Paraaortic lymph node (tissue), 1 donor: ENCODE results near the genes DRG1 and RTCB.

DNA sequence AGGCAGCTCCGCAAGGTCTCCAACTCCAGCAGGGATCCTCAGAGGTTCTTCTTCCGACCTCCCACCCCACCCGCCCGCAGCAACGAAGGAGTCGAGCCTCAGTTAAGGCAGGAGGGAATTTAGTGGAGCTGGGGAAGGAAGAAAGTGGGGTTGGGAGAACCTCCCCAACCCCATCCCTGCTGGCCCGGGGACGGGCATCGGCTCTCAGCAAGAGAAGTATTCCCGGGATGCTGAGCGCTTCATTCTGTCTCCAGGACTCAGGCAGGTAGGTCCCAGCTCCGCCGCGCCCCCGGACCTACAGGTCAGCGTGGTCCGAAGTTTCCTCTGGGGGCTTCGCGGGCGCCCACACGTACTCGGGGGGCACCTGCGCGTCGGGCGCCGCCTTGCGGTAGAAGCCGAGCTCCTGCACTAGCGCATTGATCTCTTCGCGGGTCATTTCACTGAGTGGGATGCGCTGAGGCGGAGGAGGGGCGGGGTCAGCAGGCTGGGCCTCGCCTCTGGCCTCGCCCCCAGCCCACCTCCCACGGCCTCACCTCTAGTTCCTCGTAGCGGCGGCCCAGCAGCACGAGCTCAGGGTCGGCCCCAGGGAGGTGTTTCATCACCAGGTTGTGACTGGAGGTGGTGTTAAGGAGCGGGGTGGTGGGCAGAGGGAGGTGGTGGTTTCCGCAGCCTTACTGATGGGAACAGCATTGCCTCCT is 2.5 kb downstream of the SELENOM start:
- PRO-cap, result no peak

DNA sequence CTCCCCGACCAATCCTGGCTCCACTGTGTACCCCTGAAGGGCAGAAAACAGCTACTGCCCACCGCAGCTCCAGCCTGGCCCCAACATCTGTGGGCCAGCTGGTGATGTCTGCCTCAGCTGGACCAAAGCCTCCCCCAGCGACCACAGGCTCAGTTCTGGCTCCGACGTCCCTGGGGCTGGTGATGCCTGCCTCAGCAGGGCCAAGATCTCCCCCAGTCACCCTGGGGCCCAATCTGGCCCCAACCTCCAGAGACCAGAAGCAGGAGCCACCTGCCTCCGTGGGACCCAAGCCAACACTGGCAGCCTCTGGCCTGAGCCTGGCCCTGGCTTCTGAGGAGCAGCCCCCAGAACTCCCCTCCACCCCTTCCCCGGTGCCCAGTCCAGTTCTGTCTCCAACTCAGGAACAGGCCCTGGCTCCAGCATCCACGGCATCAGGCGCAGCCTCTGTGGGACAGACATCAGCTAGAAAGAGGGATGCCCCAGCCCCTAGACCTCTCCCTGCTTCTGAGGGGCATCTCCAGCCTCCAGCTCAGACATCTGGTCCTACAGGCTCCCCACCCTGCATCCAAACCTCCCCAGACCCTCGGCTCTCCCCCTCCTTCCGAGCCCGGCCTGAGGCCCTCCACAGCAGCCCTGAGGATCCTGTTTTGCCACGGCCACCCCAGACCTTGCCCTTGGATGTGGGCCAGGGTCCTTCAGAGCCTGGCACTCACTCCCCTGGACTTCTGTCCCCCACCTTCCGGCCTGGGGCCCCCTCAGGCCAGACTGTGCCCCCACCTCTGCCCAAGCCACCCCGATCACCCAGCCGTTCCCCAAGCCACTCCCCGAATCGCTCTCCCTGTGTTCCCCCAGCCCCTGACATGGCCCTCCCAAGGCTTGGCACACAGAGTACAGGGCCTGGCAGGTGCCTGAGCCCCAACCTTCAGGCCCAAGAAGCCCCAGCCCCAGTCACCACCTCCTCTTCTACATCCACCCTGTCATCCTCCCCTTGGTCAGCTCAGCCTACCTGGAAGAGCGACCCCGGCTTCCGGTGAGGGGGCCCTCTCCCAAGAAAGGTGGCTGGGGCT is 2.5 kb downstream of the INPP5J start:
- PRO-cap, result no peak

DNA sequence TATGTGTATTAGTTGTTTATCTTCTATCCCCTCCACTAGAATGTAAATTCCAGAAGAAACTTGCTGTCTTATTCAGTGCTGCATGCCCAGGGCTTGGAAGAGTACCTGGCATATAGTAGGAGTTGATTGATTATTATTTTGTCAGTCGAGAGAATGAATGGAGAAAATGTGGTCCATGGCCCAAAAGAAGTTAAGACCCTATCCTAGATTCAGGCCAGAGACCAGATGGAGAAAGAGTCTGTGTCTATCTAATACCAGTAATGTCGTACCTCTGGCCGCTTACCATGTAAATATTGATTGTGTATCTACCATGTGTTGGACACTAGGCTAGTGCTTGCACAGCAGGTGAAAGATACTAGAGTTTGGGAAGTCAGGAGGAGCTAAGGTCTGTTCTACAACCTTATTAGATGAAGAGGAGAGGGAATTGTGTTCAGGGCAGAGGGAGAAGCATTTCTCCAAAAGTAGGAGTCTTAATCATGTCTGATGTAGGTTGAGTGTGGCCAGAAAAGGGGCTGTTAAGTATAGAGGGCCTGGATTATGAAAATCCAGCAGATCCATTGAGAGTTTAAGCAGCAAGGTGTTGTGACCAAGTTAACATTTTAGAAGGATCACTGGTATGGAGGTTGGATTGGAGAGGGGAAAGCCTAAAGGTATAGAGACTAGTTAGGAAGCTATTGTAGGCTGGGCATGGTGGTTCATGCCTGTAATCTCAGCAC is 31.8 kb downstream of the PIK3IP1 start:
- PRO-cap, result no peak

DNA sequence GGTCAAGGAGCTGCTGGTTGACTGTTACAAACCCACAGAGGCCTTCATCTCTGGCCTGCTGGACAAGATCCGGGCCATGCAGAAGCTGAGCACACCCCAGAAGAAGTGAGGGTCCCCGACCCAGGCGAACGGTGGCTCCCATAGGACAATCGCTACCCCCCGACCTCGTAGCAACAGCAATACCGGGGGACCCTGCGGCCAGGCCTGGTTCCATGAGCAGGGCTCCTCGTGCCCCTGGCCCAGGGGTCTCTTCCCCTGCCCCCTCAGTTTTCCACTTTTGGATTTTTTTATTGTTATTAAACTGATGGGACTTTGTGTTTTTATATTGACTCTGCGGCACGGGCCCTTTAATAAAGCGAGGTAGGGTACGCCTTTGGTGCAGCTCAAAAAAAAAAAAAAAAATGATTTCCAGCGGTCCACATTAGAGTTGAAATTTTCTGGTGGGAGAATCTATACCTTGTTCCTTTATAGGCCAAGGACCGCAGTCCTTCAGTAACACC is 15.2 kb downstream of the PIK3IP1 start:
- PRO-cap, result no peak

DNA sequence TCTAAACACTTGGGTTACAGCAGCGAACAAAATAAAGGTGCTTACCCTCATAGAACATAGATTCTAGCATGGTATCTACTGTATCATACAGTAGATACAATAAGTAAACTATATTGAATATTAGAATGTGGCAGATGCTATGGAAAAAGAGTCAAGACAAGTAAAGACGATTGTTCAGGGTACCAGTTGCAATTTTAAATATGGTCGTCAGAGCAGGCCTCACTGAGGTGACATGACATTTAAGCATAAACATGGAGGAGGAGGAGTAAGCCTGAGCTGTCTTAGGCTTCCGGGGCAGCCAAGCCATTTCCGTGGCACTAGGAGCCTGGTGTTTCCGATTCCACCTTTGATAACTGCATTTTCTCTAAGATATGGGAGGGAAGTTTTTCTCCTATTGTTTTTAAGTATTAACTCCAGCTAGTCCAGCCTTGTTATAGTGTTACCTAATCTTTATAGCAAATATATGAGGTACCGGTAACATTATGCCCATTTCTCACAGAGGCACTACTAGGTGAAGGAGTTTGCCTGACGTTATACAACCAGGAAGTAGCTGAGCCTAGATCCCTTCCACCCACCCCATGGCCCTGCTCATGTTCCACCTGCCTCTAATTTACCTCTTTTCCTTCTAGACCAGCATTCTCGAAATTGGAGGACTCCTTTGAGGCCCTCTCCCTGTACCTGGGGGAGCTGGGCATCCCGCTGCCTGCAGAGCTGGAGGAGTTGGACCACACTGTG is 14.5 kb downstream of the PIK3IP1 start:
- PRO-cap, result no peak

GRCh38 chr22:31283588-31283987 is 8.7 kb downstream of the PIK3IP1 start:
- PRO-cap, result no peak

- PRO-cap, result bidirectional peak, plus-strand start at chr22:31399604, minus-strand start at chr22:31399457
Measured at GRCh38 chr22:31399240-31400079, at the start of gene DRG1. Gene DRG1, plus strand, starts transcription at chr22:31399604.

DNA sequence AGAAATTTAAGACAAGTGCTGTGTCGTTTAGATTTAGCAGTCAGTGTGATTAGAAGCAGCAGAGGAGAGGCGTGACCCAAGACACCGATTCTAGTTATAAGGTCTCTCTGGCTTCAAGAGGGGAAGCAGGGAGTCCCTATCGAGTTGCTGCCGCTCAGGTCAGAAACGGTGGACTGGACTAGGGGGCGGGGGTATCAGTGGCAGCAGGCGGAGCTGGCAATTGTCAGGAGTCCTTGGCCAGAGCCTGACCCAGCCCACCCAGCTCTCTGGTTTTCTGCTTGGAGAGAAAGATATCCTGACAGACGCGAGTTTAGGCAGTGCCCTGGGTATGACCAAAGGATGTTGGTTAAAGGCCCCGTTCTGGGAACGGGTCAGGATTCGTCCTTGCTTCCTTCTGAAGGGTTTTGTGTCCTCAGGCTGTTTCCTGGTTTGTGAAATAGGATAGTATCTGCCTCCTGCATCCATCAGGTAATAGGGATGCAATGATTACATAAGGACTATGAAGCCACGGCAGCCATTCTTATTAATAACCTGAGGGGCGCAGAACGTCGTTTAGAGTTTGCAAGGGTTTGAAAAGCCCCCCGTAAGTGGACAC is 791 bp upstream of the DEPDC5 start:
- PRO-cap, result no peak

DNA sequence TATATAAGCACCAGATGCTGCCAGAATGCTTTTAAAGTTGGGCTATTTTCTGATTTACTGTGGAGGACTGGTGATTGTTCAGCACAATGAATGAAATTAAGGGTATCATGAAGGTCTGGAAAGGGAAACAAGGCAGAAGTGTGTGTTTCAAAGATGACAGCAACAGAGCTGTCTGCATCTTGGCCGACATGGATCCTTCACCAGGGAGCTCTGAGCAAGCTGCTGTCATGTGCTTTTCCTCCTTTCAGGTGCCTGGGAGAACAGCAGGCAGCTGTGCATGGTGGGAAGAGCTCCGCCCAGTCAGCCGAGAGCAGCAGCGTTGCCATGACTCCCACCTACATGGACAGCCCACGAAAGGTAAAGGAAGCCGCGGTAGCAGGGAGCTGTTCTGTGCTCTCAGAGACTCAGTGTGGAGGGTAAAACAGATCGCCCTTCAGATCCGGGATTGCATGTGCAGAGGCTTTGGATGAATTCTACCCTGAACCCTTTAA is 87.1 kb upstream of the YWHAH start:
- PRO-cap, result no peak

- PRO-cap, result no peak
Measured at GRCh38 chr22:31946067-31946787, 1.9 kb downstream of the YWHAH start.

DNA sequence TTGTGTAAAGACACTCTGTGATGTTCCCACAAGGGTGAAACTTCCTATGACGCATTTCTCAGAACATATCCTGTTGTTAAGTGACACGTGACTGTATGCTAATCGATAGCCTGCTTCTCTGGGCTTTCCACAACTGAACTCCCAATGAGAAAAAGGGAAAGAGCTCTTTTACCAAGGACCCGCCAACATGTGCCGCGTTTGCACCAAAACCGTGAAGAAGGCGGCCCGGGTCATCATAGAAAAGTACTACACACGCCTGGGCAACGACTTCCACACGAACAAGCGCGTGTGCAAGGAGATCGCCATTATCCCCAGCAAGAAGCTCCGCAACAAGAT is 3.8 kb upstream of the SLC5A1 start:
- PRO-cap, result no peak

GRCh38 chr22:32052263-32052797 is 9.3 kb downstream of the SLC5A1 start:
- PRO-cap, result no peak

- PRO-cap, result unidirectional peak, minus-strand start at chr22:32412169; unidirectional peak, minus-strand start at chr22:32412241
Measured at GRCh38 chr22:32411318-32412387, at the start of gene RTCB. Gene RTCB, minus strand, starts transcription at chr22:32412247.

DNA sequence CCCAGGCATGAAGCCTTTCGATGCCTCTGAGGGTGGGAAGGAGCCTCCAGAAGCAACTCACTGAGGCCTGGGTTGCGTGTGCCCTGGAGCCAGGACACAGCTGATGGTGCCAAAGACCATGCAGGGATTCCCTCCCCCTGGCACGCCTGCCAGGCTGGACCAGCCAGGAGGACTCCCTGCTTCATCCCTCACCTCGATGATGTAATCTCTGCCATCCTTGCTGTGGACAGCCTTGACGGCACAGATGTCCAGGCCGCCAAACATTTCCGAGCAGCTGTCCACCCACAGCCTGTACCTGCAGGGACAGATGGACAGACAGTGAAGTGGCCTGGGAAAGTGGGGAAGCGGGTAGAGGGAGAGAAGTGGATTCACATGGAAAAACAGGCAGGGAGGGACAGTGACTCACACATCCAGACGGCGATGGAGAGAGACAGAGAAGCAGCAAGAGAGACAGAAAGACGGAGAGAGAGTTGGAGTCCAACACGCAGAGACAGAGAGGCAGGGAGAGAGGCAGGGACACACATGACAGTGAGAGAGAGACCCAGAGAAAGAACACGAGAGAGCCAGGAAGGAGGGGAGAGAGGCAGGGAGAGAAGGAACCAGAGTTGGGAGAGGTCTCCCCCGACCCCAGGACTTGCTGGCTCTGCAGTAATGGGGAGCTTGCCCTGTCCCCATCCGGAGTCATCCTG is 59.1 kb downstream of the FBXO7 start:
- PRO-cap, result no peak

DNA sequence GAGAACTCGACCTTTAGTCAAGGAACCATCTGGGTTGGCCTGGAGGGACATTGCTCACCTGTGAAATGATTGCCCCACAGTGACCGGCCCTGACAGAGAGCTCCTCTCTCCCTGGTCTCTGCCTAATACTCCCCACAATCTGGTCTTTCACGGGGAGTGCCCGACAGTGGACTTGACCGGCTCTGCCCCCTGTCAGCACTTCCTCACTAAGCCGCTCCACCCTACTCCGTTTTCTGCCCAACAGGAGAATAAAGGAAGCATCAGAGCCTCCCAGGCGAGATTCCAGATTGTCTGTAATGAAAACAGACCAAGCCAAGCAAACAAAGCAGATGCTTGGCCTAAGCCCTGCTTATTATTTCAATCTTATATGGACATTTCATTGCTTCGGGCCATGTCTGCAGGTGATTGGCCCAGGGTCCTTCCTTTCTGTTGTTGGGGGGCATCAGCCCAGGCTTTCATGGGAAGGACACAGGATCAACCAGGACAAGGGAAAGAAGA is 87.9 kb downstream of the FBXO7 start:
- PRO-cap, result no peak

DNA sequence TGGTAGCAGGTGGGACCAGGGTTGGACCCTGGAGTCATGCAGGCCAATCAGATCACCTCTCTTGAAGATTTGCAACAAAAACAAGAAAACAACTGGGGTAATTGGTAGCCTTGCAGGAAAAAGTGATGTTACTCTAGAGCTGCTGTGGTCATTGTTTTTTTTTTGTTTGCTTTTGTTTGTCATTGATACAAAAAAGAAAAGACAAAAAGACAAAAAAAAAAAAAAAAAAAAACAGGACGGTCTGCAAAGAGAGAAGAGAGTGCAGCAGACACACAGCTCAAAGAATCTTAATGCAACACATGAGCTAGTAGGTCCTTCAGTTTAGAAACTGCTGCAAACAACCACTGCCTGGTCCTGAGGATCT is 109.6 kb upstream of the TIMP3 start:
- PRO-cap, result no peak

- PRO-cap, result no peak
Measured at GRCh38 chr22:32802876-32803912, 1.7 kb downstream of the TIMP3 start.

GRCh38 chr22:33724633-33725106 is 195.6 kb downstream of the LARGE1 start:
- PRO-cap, result no peak

DNA sequence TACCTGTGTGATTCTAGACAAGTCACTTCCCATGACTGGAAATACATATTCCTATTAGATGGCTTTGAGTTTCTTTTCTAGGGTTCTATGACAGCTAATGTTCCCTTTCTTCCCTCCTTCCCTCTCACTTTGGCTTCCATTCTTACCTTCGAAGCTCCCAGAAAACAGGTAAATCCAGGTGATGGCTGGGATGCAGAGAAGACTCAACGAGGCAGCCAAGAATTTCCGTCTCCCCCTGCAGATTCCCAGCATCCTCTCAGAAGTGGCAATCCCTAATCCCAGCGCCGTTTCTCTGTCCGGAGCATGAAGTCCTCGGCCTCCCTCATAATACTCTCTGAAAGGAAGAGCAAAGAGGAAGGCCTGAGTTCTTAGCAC is 159.1 kb downstream of the LARGE1 start:
- PRO-cap, result no peak

DNA sequence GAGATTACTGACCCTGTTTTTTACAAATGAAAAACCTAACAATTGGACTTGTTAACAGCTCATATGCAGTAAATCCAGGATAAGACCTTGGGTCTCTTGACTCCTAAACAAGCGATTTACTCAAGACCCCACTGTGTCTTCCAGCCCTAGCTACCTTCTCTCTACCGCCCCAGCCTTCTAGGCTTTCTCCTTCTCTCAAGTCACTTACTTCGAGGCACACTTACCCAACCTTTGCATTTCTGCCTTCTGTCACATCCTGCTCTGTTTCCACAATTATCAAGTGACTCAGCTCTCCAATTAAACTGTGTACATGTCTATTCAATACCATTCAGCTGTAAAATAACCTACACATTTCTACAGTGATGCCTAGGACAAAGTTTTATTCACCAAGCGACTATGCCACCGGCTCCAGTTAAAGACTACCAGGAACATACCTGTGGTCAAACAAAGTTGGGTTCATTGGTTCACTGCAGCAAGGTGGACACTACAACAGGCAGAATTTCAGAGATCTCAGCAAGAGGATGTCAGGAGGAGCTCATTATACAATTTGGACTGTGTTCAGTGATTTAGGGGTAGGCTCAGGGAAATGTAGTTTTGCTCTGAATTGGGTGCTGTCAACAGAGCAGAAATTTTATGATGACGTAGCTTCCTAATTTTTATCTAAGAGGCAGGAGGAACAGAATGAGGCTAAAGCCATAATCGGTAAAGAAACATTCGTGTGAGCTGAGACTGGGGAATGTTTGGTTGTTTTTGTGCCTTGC is 68.9 kb downstream of the LARGE1 start:
- PRO-cap, result no peak